Placental epithelial cell (primary cell): ENCODE data around the genes TMEM263, ABTB3, PWP1 and SART3.

DNA sequence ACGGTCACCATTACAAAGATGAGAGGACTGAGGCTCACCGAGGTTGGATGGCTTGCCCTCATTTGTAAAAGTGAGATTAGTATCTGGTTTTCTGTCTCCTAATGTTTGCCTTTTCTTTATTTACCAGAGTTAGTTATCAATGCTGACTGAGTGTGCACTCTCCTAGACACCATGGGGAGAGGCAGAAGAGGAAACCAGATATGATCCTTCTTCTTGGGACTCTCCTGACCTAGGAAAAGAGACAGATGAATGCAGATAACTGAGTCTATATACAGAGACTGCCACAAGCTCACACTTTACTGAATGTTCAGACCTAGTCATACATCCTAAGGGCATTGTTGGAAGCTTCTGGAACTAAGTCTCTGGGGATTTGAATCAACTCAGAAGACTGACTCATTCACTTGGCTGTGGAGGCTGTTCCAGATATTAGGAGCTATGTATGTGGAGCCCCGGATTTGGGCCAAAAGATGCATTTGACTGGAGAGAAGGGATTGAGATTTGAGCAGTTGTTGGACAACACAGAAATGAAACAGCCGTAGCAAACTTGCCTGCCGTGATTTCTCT, 397.0 kb downstream of the NUAK1 start:
- CAGE, long polyA plus RNA, result no peak

DNA sequence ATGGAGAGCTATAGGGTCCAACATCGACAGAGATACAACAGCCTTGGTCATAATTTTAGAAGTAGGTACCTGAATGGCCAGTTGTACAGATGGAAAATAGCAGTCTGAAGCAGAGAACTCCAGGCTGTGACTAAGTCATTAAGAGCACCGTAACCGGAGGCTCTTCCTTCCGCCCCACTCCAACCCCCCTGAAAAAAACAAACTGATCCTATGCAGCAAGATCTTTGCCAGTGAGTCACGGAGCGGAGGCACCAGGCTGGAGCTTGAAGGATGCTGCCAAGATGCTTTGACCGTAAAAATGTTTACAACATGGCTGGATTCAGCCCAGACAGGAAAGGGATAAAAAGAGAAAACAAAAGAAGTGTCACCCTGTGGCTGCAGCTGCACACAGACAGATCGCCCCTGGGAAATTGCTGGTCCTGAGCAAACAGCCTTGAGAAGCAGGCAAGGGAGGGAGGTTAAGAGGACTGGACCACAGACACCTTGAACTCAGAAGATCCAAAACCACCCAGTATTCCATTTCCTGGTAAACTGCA, 204.5 kb downstream of the NUAK1 start:
- CAGE, long polyA plus RNA, result no peak

GRCh38 chr12:106022431-106022994, 116.2 kb downstream of the NUAK1 start:
- CAGE, long polyA plus RNA, result no peak

DNA sequence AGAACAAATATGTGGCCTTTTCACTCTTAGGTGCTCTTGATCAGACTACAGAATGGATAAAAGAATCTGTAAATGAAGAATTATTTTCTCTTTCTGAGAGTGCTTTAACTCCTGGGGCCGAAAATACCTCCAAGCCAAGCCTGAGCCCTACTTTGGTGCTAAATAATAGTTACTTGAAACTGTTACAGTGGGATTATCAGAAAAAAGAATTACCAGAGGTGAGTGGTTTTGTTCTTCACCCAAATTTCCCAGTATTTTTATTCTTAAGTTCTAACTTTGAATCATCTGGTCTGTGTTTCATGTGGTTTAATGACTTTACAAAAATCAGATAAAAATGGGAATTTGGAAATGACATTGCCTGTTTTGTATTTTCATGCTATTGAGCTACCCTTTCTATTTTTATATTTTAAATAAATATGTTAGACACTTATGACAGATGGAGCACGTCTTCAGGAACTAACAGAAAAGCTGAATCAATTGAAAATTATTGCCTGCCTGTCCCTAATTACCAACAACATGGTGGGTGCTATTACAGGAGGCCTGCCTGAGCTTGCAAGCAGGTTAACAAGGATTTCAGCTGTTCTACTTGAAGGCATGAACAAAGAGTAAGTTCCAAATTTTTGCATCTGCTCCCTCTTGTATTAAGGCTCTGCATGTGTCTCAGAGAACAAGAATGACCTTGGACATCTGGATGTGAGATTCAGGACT, 21.8 kb upstream of the POLR3B start:
- CAGE, long polyA plus RNA, result no peak

DNA sequence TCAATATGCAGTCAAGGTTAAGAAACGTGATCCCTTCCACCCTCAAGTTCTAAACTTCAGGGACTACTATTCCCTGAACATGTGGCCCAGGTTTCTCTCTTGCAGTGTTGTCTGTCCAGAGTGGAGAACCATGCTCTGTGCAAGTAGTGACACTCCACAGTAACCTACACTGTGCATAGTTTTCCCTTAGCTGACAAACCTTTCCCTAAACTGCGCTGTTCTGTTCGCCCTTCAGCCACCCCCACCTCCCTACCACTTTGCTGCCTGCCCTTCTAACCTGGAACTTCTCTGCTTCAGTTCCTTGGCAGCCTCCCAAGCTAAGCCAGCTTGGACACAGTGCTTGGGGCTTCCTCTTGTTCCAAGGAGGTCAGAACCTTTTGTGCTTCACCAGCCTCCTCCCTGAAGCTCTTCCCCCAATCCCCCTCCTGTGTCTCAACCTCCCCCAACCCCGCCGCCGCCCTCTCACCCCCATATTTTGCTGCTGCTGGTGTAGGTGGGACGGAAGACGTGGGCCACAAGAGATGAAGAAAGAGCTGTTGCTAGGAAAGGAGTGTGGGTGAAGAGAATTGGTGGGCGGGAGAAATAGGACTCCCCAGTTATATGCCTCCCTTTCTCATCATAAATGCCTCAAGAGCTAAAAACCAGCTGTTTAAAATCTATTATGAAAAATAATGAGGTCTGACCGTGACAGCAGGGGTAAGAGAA, 8.1 kb upstream of the RIC8B start:
- CAGE, long polyA plus RNA, result no peak

GRCh38 chr12:106955589-106956498, at the start of gene TMEM263:
TSS of gene TMEM263 (plus strand) at chr12:106955907.
- CAGE, long polyA plus RNA, result no peak

DNA sequence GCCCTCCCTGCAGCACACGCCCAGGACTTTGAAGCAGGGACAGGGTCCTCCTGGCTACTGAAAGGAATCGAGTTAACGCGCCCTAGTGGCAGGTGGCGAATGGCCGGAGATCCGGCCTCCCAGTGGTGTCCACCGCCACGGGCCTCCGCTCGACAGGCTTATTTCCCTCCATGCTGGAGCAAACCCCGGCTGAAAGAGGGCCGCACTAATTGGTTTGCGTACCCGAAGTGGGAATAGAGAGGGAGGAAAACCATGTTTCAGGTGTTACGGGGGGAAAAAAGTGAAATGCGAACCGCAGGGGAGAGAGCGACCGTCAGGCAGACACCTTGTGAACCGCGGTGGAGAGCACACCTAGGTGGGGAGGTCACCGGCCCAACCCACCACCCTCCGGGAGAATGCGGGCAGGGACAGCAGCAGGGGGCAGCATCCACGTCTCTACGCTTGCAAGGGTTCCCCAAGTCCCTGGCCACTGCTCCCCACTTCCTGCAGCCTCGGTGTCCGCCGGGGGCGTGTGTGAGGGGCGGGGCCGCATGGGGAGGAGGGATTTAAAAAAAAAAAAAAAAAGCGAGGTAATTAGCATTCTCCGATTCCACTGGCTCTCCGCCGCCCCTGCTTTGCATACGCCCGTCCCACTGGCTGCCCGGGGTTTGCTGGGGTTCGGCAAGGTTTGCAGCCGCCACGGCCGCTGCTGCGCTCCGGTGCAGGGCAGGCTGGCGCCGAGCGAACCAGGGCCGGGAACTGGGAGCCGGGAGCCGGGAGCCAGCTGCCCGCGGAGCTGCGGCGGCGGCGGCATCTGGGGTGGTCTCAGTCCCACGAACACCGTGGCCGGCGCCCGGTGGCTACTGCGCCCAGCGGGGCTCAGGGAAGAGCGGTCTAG, at the start of gene ABTB3:
Gene ABTB3, plus strand, starts transcription at position 676 of the 877 bp plus-strand sequence.
- CAGE, long polyA plus RNA, result no peak

- CAGE, long polyA plus RNA, result no peak
Observed at GRCh38 chr12:107685379-107686457, at the start of gene PWP1. TSS of gene PWP1 (plus strand) at chr12:107685799.

GRCh38 chr12:107710153-107710762, 24.7 kb downstream of the PWP1 start:
- CAGE, long polyA plus RNA, result no peak

GRCh38 chr12:107732901-107734064, 27.7 kb downstream of the PRDM4 start:
- CAGE, long polyA plus RNA, result no peak

DNA sequence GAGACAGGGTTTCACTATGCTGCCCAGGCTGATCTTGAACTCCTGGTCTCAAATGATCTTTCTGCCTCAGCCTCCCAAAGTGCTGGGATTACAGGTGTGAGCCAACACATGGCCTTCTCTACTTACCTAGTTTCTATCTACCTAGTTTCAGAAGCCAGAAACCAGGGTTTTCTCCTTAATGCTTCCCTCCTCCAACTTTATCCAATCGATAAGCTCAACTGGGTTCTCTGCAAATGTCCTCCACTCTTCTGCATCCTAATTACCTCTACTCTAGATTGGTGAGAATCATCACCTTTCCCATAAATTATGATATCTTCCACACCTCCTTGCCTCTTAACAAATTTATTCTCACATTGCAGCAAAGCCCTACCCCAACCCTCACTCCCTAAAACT, 11.5 kb downstream of the PRDM4 start:
- CAGE, long polyA plus RNA, result no peak

GRCh38 chr12:108291163-108291571, 47.9 kb downstream of the CMKLR1 start:
- CAGE, long polyA plus RNA, result no peak

DNA sequence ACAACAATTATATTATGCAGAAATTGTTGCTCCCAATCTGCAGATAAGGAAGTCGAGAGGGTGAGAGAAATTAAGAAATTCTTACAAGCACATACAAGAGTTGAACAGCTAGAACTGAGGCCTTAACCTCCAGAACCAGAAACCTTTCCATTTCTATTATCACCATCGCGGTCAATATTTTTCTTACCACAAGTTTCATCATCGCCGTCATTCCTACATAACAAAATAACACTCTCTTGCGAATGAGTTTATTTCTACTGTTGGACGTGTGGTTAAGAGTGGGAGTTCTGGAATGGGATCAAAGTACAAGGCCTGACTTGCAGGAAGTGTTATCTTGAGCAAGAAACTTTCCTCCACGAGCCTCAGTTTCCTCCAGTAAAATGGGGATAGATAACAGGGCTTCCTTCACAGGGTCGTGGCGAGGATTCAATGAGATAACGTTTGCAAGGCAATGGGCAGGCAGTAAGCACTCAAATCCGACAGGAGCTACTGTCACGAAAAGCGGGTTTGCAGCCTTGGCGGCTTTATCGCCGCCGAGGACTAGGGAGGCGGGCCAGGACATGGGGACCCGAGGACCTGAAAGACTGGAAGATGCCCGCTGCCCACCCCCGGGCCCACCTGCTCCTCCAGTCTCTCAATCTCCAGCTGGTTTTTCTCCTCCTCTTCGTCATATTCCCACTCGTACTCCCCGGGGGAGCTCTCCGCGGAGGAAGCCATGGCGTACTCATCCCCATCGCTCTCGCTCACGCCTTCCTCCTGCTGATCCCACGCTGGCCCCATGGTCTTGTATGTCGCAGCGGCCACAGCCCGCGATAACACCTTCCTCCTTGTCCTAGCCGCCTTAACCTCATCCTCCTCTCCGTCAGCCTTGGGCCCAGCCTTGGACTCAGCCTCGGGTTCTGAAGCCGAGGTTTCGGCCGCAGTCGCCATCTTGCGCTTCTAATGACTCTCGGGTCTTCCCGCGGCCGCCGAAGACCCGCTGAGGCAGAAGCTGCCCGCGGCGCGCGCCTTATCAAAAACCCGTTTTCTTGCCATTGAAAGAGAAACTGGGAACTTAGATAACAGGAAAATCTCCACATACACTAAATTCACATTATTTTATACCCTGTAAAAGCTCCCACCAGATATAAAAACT, at the start of gene SART3:
Gene SART3, minus strand, starts transcription at position 949 of the 1,135 bp plus-strand sequence.
- CAGE, long polyA plus RNA, result no peak

DNA sequence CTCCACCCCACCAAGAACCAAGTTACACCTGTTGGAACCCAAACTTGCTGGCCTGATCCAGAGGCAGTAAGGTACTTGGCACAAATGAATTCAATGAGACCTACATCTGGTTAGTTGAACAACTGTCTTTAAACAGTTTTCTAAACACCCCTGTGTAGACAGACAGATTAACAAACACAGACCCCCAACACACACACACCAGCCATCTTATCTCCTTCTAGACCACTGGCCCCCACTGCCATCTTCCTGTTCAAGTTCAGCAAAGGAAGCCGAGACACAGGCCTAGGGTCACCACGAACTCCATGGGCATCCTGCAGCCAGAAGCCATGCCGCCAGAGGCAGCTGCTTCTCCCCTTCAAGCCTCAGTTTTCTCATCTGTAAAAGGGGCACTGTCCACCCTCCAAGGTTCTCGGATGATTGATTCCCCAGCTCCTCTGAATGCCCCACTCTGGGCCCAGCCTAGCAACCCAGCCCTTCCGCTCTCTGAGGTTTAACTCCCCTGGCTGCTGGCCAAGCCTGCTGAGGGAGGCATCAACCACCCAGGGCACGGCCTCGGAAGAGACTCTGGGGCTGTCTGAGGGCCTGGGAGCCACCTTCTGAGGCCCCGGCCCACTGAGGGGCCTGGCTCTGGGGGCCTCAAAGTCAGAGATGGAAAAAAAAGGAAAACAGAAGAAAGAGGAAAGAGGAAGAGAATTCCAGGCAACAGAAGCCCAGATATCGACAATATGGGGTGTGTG, 1.9 kb downstream of the SELPLG start:
- CAGE, long polyA plus RNA, result no peak

DNA sequence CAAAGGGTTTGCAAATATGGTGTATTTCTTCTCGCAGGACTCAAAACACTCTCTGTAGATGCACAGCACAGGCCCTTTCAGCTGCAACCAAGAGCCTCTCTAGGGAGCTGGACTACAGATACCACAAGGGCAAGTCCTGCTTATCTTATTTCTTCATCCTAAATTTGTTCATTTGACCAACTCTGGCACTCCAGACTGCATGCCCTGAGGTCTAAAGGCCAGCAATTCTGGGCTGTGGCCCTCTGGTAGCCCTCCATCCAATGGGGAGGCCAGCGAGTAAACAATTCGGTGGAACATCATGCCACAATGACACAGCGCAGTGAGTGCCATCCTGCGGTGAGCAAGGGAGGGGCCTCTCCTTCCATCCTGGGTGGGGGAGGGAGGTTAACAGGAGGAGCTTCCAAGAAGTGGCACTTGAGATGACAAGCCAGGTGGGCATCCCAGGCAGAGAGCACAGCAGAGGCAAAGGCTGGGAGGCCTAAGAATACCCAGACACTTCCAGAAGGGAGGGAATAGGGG, 659 bp upstream of the SELPLG start:
- CAGE, long polyA plus RNA, result no peak

GRCh38 chr12:108801455-108802832, 55.4 kb downstream of the SSH1 start:
- CAGE, long polyA plus RNA, result no peak

DNA sequence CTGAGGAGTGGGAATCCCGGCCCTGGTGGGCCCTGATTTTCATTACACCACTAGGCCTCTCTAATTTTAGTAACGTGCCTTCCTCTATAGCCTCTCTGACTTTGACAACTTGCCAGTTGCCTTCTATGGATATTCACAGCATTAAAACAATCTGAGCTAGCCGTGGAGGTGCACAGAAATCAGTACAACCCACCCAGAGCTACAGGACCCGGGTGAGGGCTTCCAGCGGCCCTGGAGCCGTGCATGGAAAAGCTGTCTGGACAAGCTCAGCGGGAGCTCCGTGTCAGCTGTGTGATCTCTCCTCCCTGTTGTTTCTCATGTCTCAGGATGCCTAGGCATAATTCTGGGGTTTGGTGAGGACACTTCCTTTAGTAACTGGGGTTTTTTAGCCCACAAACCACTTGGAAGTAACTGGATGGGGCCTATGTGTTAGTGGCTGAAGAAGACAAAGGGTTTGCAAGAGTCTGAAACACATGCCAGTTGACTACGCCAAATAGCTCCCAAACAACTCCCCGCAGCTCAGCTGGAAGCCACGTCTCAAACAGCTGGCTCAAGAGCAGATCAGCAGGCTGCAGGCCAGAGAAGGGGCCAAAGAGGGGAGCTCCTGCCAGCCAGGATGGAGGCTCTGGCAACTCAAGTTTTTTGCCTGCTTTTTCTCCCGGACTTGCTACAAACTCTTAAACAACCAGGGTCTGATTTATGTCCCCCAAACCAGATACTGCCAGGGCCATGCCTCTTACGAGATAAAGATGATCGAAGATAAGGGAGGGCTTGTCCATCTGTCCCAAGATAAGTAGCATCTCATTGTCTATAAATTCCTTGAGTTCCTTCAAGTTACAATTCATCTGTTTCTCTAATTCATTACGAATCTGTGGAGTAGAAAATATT, 52.8 kb downstream of the SSH1 start:
- CAGE, long polyA plus RNA, result no peak

DNA sequence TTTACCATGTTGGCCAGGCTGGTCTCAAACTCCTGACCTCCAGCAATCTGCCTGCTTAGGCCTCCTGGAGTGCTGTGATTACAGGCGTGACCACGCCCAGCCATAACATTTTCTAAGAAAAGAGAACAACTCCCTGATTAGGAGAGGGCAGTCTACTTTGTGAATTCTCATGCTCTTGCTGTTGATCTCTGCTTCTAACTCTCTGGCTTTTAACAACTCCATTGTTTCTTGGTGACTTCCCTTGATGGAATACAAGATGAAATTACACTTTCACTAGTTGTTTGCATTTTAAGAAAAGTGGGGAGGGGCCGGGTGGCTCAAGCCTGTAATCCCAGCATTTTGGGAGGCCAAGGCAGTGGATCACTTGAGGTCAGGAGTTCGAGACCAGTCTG, 33.5 kb downstream of the SSH1 start:
- CAGE, long polyA plus RNA, result no peak

DNA sequence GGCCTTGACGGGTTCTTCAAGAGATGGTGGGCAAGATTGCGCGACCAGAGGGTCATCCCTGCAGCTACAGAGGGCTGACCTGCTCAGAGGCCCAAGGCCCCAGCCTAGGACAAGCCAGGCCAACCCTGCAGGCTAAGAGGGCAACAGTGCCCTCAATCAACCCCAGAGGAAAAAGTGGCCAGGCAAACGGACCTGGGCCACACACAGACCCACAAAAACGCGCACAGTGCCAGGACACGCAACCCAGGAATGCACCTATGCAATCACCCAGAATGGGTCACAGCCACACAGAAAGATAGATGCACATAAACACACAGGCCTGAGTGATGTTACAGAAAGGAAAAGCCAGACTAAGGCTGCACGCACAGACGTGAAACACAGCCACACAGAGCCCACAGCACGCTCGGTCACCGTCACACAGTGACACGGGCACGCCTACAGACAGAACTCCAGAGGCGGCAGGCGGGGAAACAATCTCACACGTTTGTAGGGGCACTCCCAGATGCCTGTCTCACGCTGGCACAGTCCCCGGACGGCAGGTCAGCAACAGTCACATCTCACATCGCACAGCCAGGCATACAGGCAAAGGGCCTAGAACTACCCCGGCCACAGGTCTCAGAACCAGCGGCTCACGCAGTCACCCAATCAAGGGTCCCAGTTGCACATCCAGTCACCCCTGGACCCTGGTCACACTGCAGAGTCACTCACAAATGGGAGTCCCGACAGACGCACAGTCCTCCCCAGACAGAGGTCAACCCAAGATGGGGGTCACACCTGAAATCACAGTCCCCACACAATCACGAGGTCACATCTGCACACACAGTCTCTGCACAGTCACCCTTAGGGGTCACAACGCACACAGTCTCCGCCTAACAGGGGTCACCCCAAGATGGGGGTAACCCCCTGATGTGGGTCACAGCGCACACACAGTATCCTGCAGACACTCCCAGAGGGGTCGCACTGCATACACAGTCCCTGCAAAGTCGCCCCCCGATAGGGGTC, 876 bp downstream of the SSH1 start:
- CAGE, long polyA plus RNA, result no peak

GRCh38 chr12:109087076-109088065, 5.9 kb downstream of the ALKBH2 start:
- CAGE, long polyA plus RNA, result no peak